ENCODE results near the gene MAP4K1.

DNA sequence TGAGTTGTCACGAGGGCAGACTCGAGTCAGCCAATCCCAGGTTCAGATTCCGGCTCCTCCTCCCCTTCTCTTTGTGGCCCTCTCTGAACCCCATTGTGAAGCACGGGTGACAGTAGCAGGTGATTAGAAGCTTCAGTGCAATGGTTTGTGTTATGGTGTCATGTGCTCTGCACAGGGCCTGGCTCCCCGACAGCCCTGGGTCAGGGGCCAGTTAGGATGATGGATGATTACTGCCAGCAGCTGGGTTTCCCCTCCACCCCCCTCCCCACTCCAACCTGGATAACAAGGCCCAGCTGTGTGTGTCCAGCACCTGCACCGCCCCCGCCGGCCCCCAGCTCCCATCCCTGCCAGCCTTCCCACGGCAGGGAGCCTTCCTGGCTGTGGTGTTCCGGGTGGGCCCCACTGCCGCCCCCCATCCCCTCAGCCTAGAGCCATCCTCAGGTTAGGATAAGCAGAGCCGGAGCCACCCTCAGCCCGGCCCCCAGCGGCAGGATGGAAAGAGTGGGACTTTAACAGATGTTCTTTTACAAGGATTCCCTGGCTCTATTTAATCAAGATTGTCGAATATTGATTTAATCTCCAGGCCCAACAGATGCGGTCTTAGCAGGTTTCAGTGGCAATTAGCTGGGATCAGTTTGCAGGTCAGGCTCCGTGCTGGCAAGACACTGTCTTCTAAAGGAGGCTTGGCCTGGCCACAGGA is 156.1 kb downstream of the SIPA1L3 start:
- PRO-cap = no peak

DNA sequence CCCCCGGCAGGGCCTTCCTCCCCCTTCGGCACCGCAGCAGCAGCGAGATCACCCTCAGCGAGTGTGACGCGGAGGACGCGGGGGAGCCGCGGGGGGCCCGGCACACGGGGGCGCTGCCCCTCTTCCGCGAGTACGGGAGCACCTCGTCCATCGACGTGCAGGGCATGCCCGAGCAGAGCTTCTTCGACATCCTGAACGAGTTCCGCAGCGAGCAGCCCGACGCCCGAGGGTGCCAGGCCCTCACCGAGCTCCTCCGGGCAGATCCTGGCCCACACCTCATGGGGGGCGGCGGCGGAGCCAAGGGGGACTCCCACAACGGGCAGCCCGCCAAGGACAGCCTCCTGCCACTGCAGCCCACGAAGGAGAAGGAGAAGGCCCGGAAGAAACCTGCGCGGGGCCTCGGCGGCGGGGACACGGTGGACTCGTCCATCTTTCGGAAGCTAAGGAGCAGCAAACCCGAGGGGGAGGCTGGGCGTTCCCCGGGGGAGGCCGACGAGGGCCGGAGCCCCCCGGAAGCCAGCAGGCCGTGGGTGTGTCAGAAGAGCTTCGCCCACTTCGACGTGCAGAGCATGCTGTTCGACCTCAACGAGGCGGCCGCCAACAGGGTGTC is 141.9 kb downstream of the DPF1 start:
- PRO-cap = no peak

- PRO-cap = no peak
Observed at GRCh38 chr19:38109355-38110665, 114.2 kb downstream of the DPF1 start.

DNA sequence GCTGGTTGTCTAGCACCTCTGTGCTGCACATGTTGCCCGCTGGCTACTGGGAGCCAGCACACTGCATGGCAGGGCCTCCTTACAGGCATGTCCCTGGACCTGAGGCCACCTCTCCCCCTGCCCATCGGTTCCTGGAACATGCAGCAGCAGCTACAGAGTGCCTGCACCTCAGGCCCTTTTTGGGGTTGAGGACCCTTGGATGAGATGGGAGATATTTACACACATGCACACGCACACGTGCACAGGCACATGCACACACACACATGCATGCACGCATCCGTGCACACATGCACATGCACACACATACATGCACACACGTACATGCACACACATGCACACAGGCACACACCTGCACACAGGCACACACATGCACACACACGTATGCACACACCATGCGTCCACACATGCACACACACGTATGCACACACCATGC is 112.4 kb downstream of the DPF1 start:
- PRO-cap = no peak

DNA sequence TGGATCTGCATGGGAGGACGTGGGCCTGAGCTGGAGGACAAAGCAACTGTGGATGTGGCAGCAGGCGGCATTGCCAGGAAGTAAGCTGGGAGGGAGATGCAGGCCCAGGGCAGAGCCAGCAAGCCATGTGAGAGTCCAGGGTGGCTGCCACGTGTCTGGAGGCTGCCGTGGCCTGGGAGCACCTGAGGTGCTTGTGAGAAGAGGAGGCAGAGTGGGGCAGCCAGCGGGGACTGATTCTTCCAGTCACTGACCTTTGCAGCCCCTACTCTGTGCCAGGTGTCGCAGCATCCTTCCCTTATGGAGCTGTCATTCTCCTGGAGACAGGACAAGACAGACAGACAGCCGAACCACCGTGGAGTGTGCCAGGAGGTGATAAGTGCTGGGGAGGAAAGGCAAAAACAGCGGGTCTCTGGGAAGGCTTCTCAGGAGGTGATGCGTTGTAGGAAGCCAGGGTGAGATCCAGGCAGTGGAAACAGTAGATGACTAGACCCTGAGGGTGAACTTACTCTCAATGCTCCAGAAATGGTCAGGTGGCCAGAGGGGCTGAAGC is 51.8 kb downstream of the DPF1 start:
- PRO-cap = no peak

- PRO-cap = no peak
Observed at GRCh38 chr19:38183554-38184291, 40.3 kb downstream of the DPF1 start.

GRCh38 chr19:38263671-38263912 is 781 bp upstream of the SPINT2 start:
- PRO-cap = no peak

GRCh38 chr19:38321317-38322487 is 2.1 kb downstream of the KCNK6 start:
- PRO-cap = no peak

- PRO-cap = no peak
Observed at GRCh38 chr19:38375653-38376682, 1.6 kb downstream of the PSMD8 start.

DNA sequence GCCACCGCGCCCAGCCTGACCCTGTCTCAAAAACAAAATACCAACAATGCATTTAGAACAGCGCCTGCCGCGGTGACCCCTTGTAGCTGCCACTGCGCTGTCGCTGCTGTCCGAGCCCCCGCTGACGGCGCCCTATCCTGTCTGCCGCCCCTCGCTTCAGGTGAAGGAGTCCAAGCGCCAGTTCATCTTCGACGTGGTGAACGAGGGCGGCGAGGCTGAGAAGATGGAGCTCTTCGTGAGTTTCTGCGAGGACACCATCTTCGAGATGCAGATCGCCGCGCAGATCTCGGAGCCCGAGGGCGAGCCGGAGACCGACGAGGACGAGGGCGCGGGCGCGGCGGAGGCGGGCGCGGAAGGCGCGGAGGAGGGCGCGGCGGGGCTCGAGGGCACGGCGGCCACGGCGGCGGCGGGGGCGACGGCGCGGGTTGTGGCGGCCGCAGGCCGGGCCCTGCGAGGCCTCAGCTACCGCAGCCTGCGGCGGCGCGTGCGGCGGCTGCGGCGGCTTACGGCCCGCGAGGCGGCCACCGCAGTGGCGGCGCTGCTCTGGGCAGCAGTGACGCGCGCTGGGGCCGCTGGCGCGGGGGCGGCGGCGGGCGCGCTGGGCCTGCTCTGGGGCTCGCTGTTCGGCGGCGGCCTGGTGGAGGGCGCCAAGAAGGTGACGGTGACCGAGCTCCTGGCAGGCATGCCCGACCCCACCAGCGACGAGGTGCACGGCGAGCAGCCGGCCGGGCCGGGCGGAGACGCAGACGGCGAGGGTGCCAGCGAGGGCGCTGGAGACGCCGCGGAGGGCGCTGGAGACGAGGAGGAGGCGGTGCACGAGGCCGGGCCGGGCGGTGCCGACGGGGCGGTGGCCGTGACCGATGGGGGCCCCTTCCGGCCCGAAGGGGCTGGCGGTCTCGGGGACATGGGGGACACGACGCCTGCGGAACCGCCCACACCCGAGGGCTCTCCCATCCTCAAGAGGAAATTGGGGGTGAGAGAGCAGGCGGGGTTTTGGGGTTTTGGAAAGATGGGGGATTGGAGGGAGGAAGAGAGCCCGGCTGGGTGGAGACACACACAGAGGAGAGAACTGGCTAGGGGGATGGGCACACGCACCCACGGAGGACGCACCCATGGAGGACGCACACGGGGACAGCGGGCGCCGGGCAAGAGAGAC is 52.6 kb downstream of the MAP4K1 start:
- PRO-cap = no peak

- PRO-cap = bidirectional peak, plus-strand start at chr19:38618027, minus-strand start at chr19:38617981
Observed at GRCh38 chr19:38617755-38618562, at the start of gene MAP4K1. MAP4K1 (minus strand) TSS chr19:38617953.

DNA sequence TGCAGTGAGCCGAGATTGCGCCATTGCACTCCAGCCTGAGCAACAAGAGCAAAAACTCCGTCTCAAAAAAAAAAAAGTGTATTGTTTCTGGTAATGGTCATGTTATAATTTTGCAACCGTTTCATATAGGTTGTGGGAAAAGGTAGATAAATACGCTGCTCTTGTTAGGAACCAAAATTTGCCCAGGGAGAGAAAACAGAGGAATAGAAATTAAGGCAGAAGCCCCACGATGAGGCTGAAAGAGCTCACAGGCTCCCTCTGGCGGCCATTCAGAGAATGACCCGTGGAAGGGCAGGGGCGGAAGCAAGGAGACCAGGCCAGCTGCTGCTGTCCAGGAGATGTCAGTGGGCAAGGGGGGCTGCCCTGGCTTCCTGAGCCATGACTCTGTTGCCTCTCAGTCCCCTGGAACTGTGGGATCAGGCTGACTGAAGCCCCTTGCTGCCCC is 12.9 kb upstream of the ACTN4 start:
- PRO-cap = no peak

DNA sequence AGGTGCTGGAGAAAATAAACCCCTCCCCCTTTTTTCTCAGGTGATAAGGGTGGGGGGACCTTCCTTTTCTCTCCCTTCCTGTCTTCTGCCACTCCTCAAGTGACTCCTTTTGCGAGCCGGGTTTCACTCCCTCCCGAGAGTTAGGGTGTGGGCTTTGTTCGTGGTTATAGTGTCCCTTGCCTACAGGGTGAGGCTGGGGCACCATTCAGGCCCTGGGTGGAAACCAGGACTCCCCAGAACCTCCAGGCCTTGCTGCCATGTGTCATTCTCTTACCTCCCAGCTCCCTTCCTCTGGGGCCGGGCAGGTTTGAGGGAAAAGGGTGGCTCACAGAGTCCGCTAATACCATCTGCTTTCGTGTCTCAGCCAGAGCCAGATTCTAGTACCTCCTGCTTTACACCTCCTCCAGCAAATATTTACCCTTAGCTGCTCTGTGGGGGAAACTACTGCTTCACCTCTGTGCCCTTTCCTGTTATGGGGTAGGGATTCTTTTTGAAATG is 2.8 kb downstream of the ACTN4 start:
- PRO-cap = bidirectional peak, plus-strand start at position 204 of the sequence, minus-strand start at position 101 of the sequence

DNA sequence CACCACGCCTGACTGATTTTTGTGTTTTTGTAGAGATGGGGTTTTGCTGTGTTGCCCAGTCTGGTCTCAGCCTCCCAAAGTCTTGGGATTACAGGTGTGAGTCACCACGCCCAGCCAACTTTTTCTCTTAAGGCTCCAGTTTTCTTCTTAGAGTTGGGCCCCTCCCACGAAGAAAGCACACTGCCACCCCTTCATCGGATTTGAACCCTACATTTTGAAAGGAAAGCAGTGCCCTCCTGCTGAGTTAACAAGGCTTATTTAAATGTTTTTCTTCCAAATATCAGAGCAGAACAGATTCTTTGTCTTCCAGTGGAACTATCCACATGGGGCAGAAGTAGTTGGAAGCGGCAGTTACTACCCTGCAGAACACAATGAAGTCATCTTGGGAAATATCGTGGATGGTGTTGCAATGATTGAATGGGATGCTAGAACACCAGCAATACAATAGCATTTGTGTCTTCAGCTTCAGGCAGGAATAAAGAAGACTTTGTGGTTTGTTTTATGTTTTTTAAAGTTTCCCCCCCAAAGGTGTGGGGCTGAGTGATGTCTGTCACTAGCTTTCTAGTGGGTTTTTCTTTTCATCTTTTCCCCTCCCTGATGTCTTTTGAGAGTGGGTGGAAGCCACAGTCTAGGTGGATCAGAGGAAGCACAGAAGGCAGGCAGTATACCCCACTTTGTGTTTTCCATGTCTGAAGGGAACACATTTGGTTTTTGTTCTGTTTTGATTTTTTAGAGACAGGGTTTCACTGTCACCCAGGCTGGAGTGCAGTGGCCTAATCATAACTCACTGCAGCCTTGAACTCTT is 9.0 kb downstream of the ACTN4 start:
- PRO-cap = no peak

DNA sequence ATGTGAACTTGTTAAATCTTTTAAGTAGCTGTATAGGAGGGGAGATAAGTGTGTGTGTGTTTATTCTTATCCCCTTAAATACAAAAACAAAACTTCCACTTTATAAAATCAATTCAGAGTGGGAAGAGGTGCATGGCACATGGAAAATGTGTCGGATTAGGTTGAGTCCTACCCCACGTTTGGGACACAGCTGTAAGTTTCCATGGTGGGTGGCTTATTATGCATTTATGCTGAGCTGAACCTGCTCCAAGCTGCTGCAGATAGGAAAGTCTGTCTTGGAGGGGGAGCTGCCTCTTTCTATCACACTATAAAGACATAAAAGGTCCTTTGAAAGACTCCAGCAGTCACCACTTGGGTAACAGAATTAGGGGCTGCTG is 15.1 kb downstream of the ACTN4 start:
- PRO-cap = no peak

- PRO-cap = no peak
Observed at GRCh38 chr19:38663795-38664312, 16.4 kb downstream of the ACTN4 start.

GRCh38 chr19:38682006-38682805 is 34.8 kb downstream of the ACTN4 start:
- PRO-cap = no peak

- PRO-cap = no peak
Observed at GRCh38 chr19:38690707-38691207, 43.3 kb downstream of the ACTN4 start.

- PRO-cap = bidirectional peak, plus-strand start at chr19:38693800, minus-strand start at chr19:38693552
Observed at GRCh38 chr19:38693123-38693659, 45.7 kb downstream of the ACTN4 start.

DNA sequence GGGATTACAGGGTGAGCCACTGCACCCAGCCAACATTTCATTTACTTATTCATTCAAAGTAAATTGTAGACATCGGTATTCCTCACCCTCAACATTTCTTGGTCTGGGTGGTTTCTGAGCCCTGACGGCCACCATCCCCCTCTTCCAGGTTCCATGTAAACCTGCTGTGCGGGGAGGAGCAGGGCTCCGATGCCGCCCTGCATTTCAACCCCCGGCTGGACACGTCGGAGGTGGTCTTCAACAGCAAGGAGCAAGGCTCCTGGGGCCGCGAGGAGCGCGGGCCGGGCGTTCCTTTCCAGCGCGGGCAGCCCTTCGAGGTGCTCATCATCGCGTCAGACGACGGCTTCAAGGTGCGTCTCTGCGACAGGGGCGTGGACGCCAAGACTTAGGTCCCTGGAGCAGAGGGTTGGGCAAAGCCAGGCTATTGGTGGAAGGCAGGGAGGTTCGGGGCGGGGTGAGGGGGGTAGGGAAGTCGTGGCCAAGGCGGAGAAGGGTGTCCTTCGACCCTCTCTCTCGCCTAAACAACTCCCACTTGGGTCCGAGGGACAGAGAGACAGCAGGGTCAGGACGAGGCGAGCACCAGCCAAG is 1.6 kb downstream of the LGALS7B start:
- PRO-cap = no peak